HT1080 (cell line): ENCODE measurements around the genes SPATA6L and AK3.

DNA sequence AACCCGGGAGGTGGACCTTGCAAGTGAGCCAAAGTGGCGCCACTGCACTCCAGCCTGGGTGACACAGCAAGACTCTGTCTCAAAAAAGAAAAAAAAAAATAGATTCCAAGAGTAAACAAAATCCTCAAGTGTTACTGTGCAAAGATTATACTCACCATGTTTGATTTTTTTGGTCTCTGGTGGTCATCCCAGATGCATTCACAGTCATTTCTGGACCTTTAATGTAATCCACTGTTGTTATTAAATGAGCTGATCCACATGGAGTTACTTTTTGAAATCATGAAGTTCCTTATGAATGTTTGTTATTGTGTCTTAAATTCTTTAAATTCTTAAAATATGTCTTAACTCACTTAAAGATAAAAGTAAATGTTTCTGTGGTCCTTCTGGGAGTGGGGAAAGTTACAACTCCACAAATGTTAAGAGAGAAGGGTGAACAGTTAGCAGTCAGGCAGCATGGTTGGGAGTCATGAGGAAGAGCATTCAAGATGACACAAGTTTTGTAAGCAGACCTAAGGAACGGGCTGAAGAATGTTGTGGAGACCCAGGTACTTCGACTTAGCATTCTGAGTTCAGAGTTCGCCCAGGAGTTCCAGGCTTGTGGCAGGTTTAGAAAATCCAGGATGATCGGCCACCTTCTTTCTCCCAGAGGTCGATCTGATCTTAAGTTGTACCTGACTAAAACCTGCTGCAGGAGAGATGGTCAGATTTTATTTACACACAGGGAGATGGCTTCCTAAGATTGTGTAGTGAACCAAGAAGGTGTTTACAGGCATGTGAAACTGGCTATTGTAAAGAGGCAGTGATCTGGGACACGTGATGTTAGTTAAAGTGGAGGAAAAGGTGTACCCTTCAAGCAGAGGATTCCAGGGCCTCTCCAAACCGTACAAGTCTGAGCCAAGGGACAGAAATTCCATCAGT is 17.1 kb downstream of the SLC1A1 start:
RAMPAGE:
- cytosol, long total RNA: no peak
- long total RNA: no peak
- nucleus, long total RNA: no peak

DNA sequence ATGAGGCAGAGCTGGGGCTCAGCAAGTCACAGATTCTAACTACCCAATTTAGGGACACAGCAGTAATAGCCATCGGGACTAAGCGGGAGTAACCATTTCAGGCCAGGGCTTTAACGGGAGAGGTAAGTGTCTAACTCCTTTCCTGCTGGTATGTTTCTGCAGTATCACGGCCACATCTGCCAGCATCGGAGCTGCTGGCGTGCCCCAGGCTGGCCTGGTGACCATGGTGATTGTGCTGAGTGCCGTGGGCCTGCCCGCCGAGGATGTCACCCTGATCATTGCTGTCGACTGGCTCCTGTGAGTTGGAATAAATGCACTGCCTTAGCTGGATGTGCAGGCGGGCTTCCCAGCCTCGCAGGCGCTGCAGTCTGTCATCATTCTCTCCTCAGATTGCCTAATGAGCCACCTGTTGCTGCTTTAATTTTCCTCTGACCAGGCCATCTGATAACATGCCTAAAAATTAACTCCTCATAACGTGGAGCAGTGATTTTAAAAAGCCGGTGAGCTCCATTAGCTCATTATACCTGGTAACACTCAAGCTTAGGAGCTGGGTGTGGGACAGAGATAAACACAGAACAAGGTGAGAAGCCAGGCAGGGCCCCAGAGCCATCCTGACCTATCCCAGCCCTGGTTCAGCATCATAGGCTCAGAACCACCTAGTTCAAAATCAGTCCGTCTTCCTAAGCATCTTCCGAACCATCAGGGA is 79.1 kb upstream of the PLPP6 start:
RAMPAGE:
- cytosol, long total RNA: no peak
- long total RNA: no peak
- nucleus, long total RNA: no peak

RAMPAGE:
- cytosol, long total RNA: no peak
- long total RNA: no peak
- nucleus, long total RNA: no peak
Observed at GRCh38 chr9:4606068-4606445, 56.0 kb upstream of the PLPP6 start.

DNA sequence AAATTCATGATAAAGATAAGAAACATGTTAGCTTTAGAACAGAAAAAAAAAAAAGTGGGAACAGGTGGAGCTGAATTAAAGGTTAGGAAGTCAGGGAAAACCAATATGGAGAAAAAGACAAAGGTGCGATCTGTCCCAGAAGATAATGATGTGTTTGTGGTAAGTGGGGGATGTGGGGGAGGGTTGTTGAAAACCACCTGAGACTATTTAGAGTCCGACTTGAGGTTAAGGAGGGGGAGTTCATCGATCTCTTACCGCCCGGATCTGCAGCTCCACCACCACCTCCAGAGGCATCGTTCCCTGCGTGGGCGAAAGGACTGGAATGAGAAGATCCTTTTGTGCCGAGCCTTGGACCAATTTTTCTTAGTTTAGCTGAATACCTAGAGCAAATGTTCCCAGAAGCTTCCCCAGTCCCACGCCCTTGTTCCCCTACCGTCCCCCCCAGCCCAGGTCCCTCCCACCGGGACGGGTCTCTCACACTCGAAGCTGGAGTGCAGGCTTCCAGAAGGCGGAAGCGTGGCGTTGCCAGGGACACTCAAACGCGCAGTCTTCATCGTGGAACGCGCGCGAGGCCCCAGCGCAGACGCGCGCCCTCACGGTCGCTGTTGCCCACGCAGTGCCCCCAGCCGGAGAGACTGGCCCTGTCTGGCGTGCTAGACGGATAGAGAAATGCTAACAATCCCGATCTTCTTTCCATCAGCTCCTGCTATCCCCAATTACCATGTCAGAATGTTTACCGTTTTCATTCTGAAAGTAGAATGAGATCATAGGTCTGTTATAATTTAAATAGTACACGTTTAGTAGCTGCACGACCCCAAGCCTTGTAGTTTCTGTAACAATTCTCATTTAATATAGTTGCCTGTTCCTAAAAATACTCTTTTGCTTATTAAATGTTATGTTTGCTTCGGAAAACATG is at the start of gene SPATA6L:
TSS of gene SPATA6L (minus strand) at position 524 of the 916 bp plus-strand sequence.
RAMPAGE:
- cytosol, long total RNA: no peak
- long total RNA: no peak
- nucleus, long total RNA: no peak

GRCh38 chr9:4678599-4679305 is 617 bp upstream of the CDC37L1 start:
RAMPAGE:
- cytosol, long total RNA: no peak
- long total RNA: no peak
- nucleus, long total RNA: no peak

DNA sequence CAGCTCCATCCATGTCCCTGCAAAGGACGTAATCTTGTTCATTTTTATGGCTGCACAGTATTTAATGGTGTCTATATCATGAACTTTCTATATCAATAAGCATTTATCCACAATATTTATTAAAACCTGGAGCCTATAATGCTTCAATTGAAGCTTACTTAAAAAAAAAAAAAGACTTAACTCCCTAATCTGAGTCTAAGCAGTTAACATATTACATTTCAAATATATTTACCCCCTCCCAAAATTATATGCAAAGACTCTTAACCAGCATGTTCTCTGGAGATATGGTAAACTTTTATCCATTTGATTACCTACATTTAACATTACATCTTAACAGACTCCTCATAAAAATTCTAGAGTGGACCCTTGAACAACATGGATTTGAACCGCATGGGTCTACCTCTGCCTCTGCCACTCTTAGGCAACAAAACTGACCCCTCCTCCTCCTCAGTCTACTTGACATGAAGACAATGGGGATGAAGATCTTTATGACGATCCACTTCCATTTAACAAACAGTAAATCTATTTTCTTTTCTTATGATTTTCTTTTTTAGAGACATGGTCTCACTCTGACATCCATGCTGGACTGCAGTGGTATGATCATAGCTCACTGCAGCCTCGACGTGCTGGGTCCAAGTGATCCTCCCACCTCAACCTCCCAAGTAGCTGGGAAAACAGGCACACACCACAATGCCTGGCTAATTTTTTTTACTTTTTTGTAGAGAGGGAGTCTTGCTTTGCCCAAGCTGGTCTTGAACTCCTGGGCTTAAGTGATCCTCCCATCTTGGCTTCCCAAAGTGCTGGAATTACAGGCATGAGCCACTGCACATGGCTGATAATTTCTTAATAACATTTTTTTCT is 9.4 kb downstream of the AK3 start:
RAMPAGE:
- cytosol, long total RNA: no peak
- long total RNA: no peak
- nucleus, long total RNA: no peak

DNA sequence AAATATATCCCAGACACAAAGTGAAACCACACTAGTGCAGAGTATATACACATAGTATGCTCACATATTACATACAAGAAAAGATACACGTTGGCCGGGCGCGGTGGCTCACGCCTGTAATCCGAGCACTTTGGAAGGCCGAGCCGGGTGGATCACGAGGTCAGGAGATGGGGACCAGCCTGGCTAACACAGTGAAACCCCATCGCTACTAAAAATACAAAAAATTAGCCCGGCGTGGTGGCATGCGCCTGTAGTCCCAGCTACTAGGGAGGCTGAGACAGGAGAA is 1.5 kb downstream of the AK3 start:
RAMPAGE:
- cytosol, long total RNA: no peak
- long total RNA: no peak
- nucleus, long total RNA: no peak

RAMPAGE:
- cytosol, long total RNA: no peak
- long total RNA: no peak
- nucleus, long total RNA: no peak
Observed at GRCh38 chr9:4740386-4741510, at the start of gene AK3. Gene AK3, minus strand, starts transcription at chr9:4741202.

DNA sequence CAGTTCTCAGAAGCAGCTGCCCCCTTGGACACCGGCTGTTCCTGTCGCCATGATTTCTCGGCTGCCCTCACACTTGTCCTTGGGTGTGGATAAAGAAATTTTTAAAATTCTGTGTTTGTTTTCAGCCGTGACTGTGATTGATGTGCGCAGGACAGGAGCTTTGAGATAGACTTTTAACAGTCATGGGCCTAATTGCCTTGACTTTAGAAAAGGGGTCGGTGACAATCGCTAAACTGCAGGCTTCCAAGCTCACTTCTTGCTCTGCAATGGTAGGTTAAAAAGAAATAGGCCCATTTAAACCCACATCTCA is 882 bp downstream of the RCL1 start:
RAMPAGE:
- cytosol, long total RNA: no peak
- long total RNA: no peak
- nucleus, long total RNA: no peak

DNA sequence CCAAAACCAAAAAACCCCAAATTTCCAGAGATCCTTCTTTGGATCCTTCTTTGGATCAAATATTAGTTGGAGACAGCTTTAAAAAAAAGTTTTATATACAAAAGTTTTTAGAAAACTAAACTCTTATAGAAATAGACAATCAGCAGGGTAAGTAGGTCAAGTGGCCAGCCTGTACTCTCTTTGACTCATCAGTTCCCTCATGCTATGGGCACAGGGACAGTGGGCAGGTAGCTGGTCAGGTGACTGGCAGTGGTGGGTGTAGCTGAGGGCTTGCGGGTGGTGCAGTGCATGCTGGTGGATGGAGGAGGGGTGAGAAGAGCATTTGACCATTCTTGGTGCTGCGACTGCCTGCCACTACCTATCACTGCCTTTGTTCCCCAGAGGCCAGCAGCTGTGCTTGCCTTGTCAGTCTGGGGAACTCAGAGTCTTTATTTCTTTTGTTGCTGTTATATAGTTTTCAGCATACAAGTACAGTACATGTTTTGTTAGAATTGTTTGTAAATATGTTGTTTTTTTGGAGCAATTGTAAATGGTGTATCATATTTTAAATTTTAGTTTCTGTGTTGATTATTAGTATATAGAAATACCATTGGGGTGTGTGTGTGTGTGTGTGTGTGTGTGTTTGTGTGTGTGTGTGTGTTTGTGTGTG is 12.8 kb downstream of the RCL1 start:
RAMPAGE:
- cytosol, long total RNA: no peak
- long total RNA: no peak
- nucleus, long total RNA: no peak

DNA sequence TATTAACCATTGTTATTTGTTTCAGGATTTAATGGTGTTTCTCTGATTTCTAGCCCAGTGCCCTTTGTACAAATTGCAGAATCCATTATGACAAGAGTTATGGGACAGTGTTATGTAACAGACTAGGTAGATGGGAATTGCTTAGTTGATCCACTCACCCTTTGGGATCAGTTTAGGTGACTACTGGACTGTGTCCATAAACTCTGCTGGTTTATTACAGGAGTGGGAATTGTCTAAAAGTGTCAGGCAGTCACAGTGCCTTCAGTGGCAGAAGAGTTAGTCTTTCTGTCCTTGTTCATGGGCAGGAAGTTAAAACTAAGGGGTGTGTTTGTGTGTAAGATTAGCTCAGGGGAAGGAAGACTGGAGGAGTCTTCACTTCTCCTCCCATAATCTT is 29.3 kb downstream of the RCL1 start:
RAMPAGE:
- cytosol, long total RNA: no peak
- long total RNA: no peak
- nucleus, long total RNA: no peak

DNA sequence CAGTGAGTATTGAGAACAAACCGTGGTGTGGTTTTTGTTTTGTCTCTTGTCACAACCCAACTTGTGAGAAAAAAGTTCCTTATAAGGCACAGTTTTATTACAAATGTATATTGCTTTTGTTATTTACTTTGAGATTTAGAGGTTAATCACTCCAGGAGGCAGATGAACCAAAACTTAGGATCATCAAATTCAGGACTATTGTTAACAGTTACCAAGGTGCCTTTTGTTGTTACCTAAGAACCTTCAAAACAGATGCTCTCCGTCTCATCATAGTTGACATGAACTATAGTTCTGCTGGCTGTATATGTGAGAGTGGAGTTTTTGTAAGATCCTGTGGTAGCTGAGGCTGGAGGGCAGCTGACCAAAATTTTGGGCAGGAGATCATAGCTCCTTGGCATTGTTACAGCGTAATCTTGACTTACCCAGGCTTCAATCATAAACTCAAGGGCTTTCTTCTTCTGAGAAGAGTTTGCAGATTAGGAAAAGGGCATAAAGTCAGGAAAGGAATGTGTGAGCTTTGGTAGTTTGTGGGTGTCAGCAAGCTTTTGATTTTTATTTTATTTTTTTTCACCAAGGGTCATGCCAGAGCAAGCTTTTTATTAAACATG is 34.4 kb downstream of the RCL1 start:
RAMPAGE:
- cytosol, long total RNA: no peak
- long total RNA: no peak
- nucleus, long total RNA: no peak

GRCh38 chr9:4841147-4841703 is 48.5 kb downstream of the RCL1 start:
RAMPAGE:
- cytosol, long total RNA: no peak
- long total RNA: no peak
- nucleus, long total RNA: no peak

GRCh38 chr9:4933447-4933818 is 51.6 kb upstream of the JAK2 start:
RAMPAGE:
- cytosol, long total RNA: no peak
- long total RNA: no peak
- nucleus, long total RNA: no peak

GRCh38 chr9:5133882-5134156 is 51.6 kb downstream of the INSL6 start:
RAMPAGE:
- cytosol, long total RNA: no peak
- long total RNA: no peak
- nucleus, long total RNA: no peak

DNA sequence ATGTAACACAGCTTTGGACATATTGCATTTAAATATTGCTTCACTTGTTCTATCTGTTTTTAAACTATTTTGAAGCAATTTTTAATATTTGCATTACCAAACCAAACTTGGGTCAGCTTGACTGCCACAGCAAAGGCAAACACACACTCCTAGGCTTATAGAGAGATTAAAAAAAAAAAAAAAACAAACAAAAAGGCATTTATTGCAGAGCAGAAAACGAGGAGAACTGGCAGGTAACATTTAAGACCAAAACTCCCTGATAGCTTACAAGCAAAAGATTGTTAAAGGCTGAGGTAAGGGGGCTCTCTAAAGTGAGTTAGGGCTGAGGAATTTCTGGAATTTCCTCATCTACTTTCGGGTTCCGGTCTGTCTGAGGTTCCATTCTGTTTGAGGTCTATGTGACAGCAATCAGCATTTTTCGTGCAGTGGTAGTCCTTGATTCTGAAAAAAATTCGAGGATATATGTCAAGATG is 35.5 kb downstream of the RLN2 start:
RAMPAGE:
- cytosol, long total RNA: no peak
- long total RNA: no peak
- nucleus, long total RNA: no peak

DNA sequence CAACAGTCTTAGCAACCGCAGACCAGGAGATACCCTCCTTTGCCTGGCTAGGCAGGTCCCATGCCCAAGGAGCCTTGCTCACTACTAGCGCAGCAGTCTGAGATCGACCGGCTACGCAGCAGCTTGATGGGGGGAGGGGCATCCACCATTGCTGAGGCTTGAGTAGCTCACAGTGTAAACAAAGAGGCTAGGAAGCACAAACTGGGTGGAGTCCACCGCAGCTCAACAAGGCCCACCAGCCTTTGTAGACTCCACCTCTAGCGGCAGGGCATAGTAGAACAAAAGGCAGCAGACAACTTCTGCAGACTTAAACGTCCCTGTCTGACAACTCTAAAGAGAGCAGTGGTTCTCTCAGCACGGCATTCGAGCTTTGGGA is 12.5 kb downstream of the RLN1 start:
RAMPAGE:
- cytosol, long total RNA: no peak
- long total RNA: no peak
- nucleus, long total RNA: no peak

DNA sequence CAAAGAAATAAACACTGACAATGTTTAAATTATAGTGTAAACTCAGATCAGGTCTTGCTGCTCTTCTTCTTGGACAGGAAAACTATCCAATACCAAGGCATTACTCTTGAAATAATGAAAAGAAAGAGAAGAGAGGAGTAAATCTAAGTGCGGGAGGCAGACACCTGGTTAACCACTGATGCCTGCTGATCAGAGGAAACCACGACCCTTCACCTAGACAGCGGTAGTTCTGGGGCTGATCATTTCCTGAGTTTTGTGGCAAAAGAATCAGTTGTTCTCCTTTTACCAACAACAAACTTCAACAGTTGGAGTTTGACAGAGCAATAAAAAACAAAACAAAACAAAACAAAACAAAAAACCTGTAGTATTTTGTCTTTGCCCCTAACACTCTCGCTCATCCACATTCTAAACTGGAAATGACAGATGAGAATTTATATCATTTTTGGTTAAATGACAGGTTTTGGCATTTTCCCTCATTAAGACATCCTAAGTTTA is 3.0 kb downstream of the RLN1 start:
RAMPAGE:
- cytosol, long total RNA: no peak
- long total RNA: no peak
- nucleus, long total RNA: no peak

DNA sequence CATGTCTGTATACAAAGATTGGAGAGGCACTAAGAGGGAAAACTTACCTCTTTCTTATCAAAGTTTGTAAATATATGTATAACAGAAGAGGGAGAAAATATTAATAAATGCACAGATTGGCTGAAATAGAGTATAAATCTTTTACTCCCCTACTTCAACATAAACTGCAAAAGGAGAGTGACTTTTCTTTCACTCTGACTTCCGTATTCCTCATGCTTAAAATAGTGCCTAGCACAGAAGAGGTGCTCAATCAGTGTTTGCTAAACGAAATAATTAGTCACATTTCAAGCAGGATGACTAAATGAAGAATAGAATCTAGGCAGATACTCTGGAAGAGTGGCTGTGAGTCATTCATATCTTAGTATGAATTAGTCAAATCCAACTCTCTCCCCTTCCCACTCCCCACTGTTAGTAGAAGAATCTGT is 4.8 kb downstream of the CD274 start:
RAMPAGE:
- cytosol, long total RNA: no peak
- long total RNA: no peak
- nucleus, long total RNA: no peak

DNA sequence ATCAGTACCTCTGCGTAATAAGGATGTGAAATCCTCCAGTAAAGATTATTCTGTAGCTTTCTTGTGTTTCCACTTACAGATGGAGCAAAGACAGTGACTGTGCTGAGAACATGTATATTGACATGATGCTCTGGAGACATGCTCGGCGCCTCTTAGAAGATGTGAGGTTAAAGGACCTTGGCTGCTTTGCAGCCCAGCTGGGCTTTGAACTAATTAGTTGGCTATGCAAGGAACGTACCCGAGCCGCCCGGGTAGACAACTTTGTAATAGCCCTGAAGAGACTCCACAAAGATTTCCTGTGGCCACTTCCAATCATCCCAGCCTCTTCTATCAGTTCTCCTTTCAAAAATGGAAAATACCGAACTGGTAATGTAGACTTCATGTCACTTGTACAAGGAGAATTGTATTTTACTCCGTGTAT is 64.0 kb downstream of the ERMP1 start:
RAMPAGE:
- cytosol, long total RNA: no peak
- long total RNA: no peak
- nucleus, long total RNA: no peak